Neuron (in vitro differentiated cells): ENCODE measurements around a stretch of chr18.

- PRO-cap = no peak
These were observed 432.0 kb upstream of the RAB12 start for GRCh38 chr18:8177176-8177661.

- PRO-cap = no peak
These were observed 307.7 kb upstream of the RAB12 start for GRCh38 chr18:8301460-8301975.

DNA sequence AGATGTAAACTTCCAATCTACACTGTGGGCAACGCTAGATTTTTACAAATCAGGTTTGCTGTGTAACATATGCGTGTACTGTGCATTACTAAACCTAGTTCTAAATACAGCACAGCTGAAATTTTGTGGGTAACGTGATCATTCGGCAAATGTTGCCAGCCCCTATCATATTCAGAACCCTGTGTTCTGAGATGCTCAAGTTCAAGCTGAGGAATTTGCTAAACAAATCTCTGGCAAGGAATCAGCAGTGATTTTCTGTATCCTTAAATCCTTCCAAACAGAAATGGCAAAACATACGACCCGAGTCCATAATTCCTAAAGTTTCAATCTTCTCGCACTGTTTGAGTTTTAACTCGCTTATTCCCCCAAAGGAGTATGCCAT, 943 bp upstream of the RAB12 start:
- PRO-cap = no peak

GRCh38 chr18:8609600-8610394, 560 bp downstream of the RAB12 start:
- PRO-cap = unidirectional peak, plus-strand start at chr18:8609863

- PRO-cap = no peak
These were observed 2.0 kb downstream of the RAB12 start for GRCh38 chr18:8610980-8611908.

DNA sequence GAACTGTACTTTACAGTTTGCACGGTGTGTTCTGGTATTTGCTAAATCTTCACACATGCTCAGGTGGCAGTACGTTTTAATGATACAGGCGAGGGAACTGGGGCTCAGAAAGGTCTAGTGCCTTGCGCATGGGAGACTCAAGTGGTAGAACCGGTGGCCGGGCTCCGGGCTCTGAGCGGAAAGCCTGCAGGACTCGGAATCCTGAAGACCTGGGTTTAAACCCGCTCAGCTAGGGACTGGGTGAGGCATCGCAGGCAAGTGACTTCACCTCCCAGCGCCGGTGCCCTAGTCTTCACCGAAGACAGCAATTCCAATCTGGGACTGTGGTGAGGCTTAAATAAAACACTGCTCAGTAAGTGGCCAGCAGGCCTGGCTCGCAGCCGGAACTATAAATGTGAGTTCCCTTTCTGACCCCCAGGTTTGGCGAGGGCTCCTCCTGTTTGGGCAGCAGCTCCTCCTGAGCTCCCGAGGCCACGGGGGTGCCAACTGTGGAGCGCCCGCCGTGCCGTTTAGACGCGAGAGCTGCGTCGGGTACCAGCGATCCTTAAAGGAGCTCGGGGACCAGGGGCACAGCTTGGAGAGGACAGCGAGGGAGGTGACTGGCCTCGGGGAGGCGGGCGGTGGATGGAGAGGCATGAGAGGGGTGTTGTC, 973 bp upstream of the MTCL1 start:
- PRO-cap = bidirectional peak, plus-strand start at position 420 of the sequence, minus-strand start at position 324 of the sequence; bidirectional peak, plus-strand start outside the sequence, minus-strand start at position 601 of the sequence

- PRO-cap = unidirectional peak, plus-strand start at chr18:8716582
These were observed 11.0 kb downstream of the MTCL1 start for GRCh38 chr18:8716377-8716641.

- PRO-cap = bidirectional peak, plus-strand start at chr18:8766331, minus-strand start at chr18:8766204
These were observed 60.7 kb downstream of the MTCL1 start for GRCh38 chr18:8766128-8766423.

- PRO-cap = no peak
These were observed 185.6 kb downstream of the MTCL1 start for GRCh38 chr18:8890945-8891448.

DNA sequence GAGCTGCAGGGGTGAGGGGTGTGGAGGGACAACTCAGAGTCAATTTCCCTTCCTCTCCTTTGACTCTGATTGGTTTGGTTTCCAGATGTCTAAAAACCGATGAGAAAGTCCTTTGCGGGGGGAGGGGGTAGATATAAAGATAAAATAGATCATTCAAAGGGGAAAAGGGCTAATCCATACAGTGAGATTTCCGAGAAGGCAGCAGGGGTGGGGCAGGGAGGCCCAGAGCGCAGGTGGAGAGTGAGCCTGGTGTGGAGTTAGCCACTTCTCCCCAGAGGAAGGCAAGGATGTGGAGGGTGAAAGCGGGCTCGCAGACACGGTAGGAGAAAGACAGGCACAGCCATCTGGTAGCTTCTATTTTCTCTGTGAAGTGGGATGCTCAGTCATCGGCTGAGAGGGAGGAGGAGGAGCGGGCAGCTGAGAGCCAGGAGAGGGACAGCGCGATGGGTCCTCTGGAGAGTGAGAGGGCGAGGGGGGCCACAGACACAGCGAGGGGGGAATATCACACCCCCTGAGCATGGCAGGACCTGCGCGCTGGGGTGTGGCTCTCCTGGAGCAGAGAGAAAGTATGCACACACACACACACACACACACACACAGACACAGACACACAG, 153.3 kb upstream of the NDUFV2 start:
- PRO-cap = no peak

- PRO-cap = no peak
These were observed 150.9 kb upstream of the NDUFV2 start for GRCh38 chr18:8951609-8952020.

GRCh38 chr18:9082761-9083234, 19.7 kb upstream of the NDUFV2 start:
- PRO-cap = no peak

GRCh38 chr18:9110396-9111009, 8.0 kb downstream of the NDUFV2 start:
- PRO-cap = no peak

GRCh38 chr18:9186490-9186764, 49.8 kb downstream of the ANKRD12 start:
- PRO-cap = no peak

DNA sequence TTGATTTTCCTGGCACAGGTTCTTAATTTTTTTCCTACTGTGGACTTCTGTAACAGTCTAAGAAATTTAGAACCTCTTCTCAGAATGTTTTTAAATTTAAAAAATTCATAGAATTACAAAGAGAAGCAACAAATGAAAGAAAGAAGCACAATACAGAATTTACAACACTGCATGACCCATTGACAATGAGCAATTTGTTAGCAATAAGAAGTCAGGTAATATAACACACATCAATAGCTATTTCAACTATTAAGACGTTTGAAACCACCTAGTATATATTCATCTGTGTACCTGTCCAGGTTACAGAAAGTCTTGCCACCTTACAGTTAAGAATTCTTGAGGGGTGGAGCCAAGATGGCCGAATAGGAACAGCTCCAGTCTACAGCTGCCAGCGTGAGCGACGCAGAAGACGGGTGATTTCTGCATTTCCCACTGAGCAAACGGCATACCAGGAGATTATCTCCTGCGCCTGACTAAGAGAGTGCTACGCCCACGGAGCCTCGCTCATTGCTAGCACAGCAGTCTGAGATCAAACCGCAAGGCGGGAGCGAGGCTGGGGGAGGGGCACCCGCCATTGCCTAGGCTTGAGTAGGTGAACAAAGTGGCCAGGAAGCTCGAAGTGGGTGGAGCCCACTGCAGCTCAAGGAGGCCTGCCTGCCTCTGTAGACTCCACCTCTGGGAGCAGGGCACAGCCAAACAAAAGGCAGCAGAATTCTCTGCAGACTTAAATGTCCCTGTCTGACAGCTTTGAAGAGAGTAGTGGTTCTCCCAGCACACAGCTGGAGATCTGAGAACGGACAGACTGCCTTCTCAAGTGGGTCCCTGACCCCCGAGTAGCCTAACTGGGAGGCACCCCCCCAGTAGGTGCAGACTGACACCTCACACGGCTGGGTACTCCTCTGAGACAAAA, 69.8 kb upstream of the TWSG1 start:
- PRO-cap = no peak

GRCh38 chr18:9362811-9363349, 28.3 kb downstream of the TWSG1 start:
- PRO-cap = no peak

DNA sequence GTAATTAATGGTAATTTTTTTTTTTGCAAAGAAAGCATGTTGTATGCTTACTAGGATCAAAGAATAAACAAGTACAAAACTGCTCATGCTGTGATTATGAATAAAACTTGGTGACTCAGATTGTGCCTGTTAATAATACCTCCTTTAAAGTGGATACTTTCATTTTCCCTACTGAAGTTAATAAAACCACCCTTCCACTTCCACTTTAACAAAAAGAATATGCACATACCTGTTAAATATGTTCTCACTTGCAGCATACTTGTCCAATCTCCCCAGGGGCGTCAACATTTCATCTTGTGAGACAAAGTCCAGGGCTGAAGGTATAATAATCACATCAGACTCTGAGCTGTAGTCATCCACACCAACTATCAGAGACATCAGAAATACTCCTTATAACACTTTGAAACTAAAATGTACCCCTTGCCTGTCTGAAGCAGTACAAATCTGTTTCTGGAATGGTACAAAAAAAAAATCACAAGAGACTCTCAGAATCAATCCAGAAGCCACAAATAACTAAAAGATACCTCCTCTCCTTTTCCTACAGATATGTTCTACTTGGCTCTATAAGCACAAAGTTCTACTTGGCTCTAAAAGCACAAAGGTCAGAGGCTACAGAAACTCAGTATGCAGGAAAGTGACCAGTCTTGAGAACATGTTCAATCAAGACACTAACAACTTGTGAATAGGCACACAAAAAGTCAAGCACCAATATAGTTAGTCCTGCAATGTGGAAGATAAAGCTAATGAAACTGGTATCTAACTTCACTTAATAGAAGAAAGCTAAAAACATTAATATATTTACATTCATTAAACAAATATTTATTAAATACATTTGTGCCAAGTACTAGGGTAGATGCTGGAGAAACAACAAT, 19.3 kb downstream of the PPP4R1 start:
- PRO-cap = no peak

DNA sequence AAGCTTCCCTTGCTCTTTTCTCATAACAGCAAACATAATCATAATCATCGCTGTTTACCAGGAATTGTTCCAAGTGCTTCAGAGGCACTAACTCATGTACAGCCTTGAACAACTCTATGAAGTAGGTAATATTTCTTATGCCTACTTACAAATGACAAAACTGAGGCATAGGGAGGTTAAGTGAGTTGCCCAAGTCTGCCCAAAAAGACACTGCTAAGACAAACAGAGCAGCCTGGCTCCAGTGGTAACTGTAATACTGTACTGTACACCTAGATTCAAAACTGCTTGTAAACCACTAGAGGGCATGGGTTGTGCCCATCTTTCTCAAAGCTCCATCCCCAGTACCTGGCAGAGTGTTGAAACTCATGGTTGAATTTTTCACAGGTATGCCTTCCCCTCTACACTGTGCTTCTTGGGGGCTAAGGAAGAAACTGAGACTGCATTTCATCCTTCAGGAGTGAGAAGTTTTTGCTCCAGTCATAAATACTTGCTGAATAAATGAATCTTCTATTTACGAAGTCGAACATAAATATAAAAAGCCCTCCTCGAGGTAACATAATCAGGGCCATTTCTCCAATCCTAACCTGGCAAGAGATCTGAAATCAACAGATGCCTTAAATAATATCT, 2.1 kb downstream of the PPP4R1 start:
- PRO-cap = no peak

- PRO-cap = no peak
These were observed 22.9 kb upstream of the RAB31 start for GRCh38 chr18:9684842-9685885.

- PRO-cap = no peak
These were observed 1.4 kb downstream of the RAB31 start for GRCh38 chr18:9709442-9710043.